Kidney (tissue), 2 donors: ENCODE results near the gene PCMTD2.

DNA sequence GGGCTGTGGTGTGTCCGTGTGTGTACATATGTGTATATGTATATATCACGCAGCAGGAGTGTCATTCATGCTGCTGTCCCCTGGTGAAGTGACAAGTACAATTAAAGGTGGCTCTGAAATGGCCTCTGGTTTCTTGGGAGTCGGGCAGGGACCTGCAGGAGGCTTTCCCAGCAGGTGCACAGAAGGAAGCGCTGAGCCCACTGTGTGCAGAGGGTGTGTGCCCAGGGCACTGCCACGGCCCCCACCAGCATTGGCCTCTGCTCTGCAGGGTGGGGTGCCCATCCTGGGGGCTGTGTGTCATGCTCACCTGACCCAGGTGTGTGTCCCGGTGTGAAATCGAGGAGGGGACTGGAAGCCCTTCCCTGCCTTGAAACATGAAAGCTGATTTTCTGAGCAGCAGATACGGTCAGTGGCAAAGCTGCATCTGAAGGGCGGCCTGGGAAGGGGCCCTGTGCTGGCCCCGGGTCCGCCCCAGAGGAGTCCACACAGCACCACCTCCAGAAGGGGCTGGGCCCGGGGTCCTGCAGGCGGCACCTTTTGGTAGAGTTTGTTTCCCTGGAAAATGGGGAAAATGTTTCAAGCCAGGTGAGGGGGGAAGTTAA, 20.9 kb downstream of the UCKL1 start:
- PRO-cap: no peak
- RRBS: 95% methylated on average over 6 of the region's 13 CpGs

DNA sequence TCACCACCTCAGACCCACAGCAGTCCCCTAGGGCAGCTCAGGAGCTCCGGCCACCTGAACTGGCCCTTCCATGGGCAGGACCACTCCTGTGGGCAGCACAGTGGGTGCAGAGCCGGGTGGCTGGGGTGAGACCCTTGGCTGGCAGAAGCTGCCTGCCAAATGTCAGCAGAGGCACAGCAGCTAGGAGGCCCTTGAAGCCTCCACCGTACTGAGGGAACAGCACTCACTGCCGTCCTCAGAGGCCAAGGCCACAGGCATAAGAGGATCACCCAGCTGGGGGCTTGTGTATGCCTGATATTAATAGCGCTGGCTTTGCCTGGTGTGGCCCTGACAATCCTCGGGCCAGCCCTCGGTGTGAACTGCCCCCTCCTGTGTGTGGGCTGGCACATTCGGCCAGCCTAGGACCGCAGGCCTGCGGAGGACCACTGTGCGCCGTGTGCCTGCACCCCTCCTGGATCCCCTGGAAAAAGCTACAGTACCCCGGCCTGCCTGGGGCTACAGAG, 5.2 kb downstream of the UCKL1 start:
- PRO-cap: no peak
- RRBS: 58% methylated on average over 2 of the region's 13 CpGs

DNA sequence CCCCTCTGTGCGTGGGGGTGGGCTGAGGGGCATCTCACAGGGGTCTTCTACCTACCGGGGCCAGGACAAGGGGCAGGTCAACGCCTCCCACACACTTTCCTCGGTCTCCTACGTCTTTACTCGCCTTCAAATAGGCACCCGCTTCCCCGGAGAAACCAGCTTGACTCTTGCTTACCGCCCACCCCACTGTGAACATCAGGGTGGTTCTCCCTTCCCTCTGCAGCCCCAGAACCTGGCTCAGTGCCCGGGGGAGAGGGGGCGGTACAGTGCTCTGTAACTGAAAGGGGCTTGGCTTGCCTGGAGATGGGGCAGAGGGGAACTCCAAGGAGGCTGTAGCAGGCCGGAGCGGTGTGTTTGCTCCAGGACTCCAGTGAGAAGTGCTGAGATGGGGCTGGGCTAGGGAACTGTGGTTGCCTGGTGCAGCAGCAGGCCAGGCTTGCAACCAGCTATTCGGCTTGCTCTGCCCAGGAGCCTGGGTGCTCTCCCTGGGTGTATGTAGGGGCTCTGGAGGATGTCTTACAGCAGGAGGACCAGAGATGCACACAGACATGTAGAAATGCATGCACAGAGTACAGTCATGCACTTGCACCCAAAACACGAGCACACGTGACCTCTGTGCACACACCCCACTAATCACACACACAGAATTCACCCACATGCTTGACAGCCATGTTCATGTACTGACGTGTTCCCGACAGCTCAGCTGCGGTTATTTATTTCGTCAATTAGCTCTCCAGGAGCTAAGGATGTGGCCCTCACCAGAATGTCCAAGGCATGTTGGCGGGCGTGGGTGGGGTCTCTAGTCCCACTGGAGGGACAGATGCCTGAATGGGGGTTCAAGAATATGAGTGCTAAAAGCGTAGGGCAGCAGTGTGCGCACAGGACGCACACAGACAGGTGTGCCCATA, 611 bp upstream of the SAMD10 start:
- PRO-cap: bidirectional peak, plus-strand start at position 300 of the sequence, minus-strand start at position 239 of the sequence
- RRBS: 4% methylated on average over 10 of the region's 25 CpGs

DNA sequence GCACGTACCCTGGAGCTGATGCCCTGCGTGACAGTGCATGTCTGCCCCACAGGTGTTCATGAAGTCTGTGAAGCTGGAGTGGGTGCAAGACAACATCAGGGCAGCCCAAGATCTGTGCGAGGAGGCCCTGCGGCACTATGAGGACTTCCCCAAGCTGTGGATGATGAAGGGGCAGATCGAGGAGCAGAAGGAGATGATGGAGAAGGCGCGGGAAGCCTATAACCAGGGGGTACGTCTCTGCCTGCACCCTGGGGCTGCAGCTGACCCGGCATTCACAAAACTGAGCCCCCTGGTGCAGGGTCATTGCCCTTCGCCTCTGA, 9.1 kb upstream of the C20orf204 start:
- PRO-cap: no peak
- RRBS: no CpG with 5 or more reads among the region's 10 CpGs

DNA sequence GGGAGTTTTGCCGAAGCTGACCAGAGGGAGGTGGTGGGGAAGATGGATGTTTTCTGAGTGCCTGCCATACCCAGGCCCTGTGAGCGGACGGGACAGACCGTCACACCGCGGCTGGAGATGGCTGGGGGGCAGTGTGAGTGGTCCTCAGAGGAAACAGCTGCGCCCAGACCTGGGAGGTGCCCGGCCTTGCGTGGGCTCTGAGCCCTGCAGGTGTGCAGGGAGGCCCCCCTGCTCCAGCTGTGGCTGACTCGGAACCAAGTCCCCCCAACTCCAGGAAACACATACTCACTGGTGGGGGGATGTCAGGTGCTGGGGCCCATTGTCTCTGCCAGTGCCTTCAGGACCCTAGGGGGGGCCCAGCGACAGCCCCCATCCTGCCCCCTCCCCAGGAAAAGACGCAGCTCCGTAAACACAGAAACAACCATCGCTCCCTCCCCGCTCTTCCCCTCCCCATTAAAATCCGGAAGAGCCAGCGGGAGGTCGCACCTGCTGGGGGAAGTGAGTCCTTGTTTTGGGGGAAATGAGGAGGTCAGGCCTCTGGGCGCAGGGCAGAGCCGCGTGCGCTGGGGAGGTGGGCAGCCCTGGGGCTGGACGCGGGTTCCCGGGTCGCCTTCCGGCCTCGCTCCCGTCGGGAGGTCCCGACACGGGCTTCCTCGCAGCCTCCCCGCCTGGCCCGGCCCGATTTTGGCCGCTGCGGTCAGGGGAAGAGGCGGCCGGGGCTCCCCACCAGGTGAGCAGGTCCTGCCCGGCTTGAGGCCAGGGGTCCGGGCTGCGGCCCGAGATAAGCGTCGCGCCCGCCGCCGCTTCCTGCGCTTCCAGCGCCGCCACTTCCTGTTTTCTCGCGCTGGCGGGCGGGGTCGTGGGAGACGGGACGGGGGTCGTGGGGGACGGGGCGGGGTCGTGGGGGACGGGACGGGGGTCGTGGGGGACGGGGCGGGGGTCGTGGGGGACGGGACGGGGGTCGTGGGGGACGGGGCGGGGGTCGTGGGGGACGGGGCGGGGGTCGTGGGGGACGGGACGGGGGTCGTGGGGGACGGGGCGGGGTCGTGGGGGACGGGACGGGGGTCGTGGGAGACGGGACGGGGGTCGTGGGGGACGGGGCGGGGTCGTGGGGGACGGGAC, 6.3 kb downstream of the C20orf204 start:
- PRO-cap: unidirectional peak, minus-strand start at position 809 of the sequence
- RRBS: 1% methylated on average over 14 of the region's 95 CpGs

- PRO-cap: no peak
- RRBS: 11% methylated on average over 20 of the region's 74 CpGs
Observed at GRCh38 chr20:64047259-64048442, 1.8 kb downstream of the SOX18 start.

DNA sequence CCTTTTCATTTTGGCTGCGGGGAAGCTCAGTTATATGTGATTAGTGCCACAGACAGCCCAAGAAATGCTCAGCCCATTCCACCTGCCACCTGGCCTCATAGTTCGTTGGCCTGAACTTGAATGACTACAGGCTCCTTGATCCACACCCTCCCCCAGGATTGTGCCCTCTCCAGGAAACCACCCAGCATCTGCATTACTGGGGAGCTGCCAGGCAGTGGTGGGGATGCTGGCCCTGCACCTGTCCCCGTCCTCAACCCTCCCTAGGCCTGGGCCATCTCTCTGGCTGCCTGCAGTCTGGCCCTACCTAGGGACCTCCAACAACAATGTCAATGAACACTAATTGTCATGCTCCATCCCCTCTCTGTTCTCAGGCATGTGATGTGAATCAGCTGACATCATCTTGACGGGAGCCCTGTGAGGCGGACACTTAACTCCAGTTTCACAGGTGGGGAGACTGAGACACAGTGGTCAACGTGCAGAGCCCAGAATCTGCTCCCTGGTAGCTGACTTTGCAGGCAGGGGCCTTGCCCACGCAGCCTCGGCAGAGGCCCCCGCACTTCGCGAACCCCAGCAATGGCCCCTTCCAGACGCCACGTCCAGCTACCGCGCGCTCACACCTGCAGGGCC, 826 bp upstream of the TCEA2 start:
- PRO-cap: no peak
- RRBS: no CpG with 5 or more reads among the region's 16 CpGs

DNA sequence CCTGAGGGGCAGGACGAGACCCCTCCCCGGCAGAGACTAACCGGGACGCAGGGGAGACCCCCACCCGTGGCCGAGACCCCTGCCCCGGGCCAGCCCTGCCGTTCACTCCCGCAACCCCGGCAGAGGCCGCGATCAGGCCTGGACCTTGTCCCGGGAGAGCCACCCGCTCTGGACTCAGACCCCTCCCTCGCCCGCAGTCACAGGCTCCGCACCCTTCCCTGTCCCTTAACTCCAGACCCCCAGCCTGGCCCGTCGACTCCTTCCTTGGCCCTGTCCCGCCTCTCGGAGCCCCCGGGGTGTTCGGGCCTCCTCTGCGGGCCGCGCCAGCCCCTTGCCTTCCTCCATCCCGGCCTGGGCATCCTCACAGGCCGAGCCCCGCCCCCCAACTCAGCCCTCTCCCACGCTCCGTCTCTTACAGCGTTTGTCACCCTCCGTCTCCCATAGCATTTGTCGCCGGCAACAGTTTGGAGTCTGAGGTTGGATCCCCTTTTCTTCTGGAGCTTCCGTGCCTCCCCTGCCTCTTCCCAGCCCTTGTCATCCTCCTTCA, 549 bp downstream of the TCEA2 start:
- PRO-cap: unidirectional peak, minus-strand start at position 389 of the sequence
- RRBS: 3% methylated on average over 18 of the region's 36 CpGs

- PRO-cap: no peak
- RRBS: no CpG with 5 or more reads among the region's 11 CpGs
Observed at GRCh38 chr20:64076980-64077704, 2.2 kb downstream of the RGS19 start.

GRCh38 chr20:64102445-64103101, 4.8 kb downstream of the NPBWR2 start:
- PRO-cap: no peak
- RRBS: 3% methylated on average over 17 of the region's 38 CpGs

DNA sequence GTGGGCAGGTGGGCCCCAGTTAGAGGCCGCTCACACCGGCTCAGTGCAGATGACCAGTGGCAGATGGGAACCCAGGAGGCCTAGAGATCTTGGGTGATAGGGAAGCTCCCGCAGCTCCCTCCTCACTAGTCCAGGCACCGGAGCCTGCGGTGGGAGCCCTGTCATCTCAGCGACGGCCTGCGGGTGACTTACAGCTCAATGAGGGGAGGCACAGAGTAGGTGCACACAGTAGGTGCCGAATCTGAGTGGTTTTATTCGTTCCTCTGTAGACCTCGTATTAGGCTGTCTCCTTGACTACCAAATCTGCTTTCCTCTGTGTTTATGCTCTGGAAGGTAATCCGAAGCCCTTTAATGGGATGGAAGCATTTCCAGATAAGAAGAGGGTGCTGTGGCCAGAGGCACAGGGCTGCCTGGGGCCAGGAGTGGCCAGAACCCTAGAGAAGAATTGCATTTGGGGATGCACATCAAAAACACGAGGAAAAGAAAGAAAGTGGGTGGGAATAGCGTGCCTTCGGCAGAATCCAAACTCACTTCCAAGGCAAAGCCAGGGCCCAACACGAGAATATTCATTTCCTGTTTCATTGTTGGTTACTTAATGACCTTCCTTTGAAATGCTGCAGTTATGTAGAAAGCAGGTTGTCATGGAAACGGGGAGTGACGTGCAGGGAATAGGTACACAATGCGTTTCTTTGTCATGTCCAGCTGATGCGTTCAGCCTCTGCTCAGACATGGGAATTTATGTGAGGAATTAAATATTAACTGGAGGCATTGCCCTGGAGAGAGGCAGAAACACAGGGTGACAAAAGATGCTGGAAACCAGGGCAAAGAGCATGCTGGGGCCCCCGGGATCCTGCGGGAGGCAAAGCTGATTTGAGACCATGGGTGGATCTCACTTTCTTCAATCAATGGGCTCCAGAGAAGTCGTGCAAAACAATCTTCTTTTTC, 24.7 kb downstream of the MYT1 start:
- PRO-cap: bidirectional peak, plus-strand start at position 802 of the sequence, minus-strand start at position 521 of the sequence
- RRBS: 64% methylated on average over 6 of the region's 23 CpGs

DNA sequence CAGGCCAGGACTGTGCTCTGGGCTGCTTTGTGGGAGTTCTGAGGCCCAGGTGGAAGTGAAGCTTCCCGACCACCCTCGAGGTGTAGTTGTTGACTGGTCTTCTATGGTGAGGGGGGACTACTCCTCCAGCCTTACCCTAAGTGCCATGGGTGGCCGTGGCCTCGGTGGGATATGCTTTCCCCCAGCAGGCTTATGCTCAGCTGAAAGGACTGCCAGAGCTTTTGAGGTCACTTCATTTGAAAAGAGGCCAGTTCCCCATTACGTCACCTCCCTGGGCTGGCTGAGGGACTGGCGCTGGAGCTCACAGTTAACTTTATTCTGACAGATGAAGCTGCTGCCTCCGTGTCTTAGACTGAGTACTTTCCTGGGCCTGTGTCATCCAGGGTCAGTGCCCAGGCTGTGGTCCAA, 42.9 kb upstream of the PCMTD2 start:
- PRO-cap: no peak
- RRBS: no CpG with 5 or more reads among the region's 7 CpGs

GRCh38 chr20:64227248-64227717, 28.3 kb upstream of the PCMTD2 start:
- PRO-cap: no peak
- RRBS: 75% methylated on average over 12 of the region's 18 CpGs

- PRO-cap: bidirectional peak, plus-strand start at chr20:64255724, minus-strand start at chr20:64255670
- RRBS: 2% methylated on average over 17 of the region's 87 CpGs
Observed at GRCh38 chr20:64254832-64255898, at the start of gene PCMTD2. Gene PCMTD2, plus strand, starts transcription at chr20:64255748.

- PRO-cap: no peak
- RRBS: no CpG with 5 or more reads among the region's 10 CpGs
Observed at GRCh38 chr20:64257116-64257684, 1.7 kb downstream of the PCMTD2 start.